Jurkat, Clone E6-1 (cell line): ENCODE results near the genes RNFT2, FBXW8 and HSPB8.

DNA sequence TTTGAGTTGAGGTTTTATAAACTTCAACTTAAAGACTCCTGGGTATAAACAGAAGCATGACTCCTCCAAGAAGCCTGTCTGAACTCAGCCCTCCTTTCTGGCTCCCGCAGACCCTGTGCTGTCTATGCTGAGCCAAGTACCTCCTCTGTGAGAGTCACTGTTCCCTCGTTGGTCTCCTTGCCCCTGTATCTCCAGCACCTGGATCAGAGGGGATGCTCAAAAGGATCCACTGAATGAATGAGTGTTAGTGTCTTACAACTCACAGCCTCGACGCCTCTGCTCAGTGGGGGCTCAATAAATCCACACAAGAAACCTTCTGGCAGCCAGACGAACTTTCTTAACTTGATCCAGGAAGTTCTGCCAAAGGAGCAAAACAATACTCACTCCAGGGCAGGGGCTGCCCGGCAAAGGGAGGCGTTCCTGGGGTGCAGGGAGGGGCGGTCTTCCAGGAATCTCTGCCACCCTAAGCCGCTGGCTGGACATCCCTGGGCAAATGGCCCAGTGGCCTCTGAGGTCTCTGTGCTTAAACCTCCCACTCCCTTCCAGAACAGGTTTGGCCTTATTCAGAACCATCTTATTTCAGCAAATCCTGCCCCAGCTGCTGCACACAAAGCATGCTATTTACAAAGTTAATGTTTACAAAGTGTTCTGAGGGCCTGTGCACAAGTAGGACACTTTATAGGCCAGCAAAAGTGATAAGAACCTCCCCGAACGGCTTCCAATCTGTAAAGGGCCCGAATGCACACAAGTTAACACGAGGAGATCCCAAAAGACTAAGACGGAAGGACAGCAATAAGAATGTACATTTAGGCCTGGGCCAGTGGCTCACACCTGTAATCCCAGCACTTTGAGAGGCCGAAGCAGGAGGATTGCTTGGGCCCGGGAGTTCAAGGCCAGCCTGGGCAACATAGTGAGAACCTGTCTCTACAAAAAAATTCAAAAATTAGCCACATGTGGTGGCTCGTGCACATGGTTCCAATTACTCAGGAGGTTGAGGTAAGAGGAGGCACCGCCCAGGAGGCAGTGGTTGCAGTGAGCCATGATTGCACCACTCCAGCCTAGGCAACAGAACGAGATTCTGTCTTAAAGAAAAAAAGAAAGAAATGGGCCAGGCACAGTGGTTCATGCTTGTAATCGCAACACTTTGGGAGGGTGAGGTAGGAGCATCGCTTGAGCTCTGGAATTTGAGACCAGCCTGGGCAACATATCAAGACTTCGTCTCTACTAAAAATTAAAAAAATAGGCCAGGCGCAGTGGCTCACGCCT, 33.2 kb downstream of the MAP1LC3B2 start:
- RRBS: no CpG with 5 or more reads among the region's 24 CpGs

DNA sequence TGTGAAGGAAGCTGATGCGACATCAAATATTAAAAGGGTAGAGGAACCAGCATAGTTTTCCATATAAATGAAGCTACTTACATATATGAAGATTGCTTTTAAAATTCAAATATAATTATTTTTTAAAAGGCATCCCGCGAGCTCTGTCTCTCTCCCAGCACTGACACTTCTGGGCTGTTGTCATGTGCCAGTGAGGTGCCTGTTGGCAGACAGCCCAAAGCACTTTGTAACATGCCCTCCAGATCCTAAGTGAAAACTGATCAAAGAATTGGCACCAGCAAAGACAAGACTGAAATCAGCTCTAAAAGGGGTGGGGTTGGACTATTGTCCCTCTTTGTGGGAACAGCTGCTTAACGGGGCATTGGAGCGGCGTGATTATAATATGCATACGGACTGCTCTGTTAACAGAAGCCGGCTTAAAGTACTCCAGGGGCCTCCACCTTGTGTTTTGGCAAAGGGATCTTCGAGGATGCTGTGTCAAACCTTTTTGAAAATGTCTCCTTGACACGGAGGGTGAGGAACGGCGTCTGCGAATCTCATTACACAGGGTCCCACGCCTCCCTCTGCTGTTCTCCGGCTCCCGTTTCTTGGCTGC, 44.6 kb downstream of the SPRING1 start:
- RRBS: no CpG with 5 or more reads among the region's 16 CpGs

- RRBS: 2% methylated on average over 7 of the region's 91 CpGs
These were observed at the start of gene RNFT2 for GRCh38 chr12:116737588-116738911. RNFT2 (plus strand) TSS chr12:116738315.

GRCh38 chr12:116910535-116911723, at the start of gene FBXW8:
FBXW8 (plus strand) TSS chr12:116910950.
- RRBS: 2% methylated on average over 33 of the region's 88 CpGs

GRCh38 chr12:117005244-117005835, 93.9 kb downstream of the TESC start:
- RRBS: no CpG with 5 or more reads among the region's 11 CpGs

- RRBS: no CpG with 5 or more reads among the region's 13 CpGs
These were observed 47.7 kb downstream of the TESC start for GRCh38 chr12:117051360-117051999.

- RRBS: no CpG with 5 or more reads among the region's 5 CpGs
These were observed 40.1 kb upstream of the TESC start for GRCh38 chr12:117139251-117139733.

DNA sequence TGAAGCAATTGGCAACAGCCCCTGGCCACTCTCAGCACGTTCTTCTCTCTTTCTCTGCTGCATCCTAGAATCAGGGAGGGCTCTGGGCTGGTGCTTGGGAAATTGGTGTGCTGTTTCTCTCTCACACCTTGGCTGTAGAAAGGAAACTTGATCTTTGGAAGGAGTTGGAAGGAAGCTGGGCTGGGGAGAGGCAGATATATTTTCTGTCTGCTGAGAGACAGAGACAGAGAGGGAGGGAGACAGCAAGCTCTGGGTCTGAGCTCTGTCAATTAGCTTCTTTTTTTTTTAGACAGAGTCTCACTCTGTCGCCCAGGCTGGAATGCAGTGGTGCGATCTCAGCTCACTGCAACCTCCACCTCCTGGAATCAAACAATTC, 27.3 kb downstream of the NOS1 start:
- RRBS: no CpG with 5 or more reads among the region's 3 CpGs

DNA sequence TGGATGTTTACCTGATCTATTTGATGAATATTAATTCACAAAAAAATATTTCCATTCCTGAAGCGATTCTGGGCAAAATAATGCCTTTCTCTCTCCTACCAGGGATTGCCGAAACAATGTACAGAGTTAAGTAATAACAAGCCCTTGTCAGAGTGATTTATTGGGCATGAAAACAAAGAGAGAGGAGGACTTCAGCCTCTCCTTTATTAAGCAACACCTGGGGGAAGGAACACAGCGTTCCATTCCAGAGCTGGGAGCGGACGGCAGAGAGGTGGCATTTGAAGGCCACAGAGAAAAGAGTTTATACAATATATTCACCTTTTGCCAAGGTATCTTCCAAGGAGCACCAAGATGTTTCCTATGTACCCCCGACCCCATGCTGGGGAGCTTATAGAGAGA, 165.8 kb downstream of the KSR2 start:
- RRBS: no CpG with 5 or more reads among the region's 6 CpGs

- RRBS: no CpG with 5 or more reads among the region's 11 CpGs
These were observed 1.4 kb downstream of the SUDS3 start for GRCh38 chr12:118377725-118378268.

- RRBS: no CpG with 5 or more reads among the region's 7 CpGs
These were observed 14.6 kb downstream of the SUDS3 start for GRCh38 chr12:118390762-118391527.

DNA sequence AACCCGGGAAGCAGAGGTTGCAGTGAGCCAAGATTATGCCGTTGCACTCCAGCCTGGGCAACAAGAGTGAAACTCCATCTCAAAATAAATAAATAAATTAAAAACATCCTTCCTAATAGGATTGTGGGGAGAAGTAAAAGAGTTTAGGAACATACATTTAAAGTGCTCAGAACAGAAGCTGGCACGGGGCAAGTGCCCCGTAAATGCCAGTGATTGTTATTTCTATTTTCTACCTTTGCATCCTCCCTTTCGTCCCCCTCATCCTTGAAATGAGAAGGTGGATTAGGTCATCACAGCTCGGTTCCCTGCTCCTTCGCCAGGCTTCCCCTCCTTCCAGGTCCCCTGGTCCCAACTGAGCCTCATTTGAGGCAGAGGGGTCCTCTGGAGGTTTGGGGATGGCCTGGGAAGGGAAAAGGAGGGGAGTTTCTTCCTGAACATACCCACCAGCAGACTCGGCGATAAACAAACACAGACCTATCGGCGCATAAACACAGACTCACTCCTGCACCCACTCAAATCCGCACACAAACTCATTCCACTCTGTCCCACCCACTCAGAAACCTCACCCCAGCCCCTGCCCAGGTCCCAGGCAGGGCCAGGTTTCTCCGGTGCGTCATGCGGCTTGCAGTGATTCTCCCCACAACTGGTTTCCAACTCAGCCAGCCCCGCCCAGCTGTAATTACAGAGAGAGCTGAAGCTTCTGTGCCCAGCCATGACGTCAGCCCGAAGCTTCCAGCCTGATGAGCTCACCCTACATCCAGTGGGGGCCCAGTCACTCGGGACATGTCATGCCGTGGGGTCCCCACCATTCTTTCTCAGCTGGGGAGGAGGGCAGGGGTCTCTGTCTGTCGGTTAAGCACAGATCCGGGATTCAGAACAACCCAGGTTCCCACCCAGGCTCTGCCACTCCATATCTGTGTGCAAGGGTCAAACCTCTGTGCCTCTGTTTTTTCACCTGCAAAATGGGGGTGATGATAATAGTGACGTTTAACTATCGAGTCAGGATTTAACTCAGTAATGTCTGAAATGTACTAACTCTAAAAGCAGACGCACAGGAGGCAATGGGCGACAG, 2.6 kb upstream of the HSPB8 start:
- RRBS: no CpG with 5 or more reads among the region's 26 CpGs

GRCh38 chr12:119178327-119179233, at the start of gene HSPB8:
HSPB8 (plus strand) TSS chr12:119178931.
- RRBS: 72% methylated on average over 8 of the region's 33 CpGs

- RRBS: 67% methylated on average over 2 of the region's 21 CpGs
These were observed 16.6 kb downstream of the HSPB8 start for GRCh38 chr12:119195171-119195846.

DNA sequence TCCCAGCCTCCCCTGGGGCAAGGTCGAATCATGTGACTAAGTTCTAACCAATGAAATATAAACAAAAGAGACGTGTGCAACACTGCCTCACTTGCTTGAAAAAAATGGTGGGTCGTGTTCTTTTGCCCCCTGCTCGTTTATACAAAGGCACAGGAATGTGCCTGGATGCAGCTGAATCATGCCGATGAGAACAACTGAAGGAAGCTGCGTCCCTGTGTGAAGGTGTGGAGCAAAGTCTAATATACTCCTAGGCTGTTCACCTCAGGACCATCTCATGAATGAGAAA, 51.2 kb downstream of the HSPB8 start:
- RRBS: no CpG with 5 or more reads among the region's 6 CpGs

DNA sequence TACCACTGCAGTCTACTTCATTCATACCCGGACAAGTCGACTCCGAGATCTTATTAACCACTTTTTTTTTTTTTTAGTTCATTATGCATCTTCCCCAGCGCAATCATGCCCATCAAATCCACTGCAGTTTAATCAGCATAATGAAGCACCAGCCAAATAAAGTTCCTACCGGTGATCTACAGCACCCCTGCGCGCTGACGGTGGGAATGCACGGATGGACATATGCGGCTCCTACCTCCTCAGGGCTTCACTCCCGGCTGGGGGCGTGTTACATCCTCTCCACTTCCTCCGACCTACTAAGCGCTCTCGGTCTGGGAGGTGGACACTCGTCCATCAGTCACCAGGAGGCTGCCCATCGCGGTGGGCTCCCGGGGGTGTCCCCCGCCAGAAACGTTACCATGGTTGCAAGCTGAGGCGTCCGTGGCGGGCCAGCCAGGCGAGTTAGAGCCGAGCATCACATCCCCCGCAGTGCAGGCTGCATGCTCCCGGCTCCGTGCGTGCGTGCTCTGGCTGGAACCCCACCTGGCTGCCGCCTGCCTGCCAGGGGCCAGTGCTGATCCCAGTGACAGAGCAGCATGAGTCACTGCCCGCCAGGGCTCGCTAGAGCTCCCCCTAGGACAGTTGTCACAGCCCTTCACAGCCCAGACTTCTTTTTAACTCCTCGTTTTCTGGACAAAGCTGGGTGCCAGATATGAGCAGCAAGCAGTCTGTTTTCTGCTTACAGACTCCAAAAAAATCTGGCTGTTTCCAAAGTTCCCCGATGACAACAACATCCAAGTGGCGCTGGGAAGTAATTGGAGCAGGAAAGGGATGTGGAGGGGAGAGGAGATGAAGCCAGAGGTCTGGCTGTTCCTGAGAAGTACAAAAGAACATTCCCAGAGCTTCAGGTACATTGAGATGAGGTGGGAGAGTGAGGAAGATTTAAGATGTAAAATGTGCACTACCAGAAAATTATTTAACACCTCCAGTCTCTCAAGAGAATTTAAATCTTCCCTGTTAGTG, 72.9 kb downstream of the CIT start:
- RRBS: 94% methylated on average over 6 of the region's 37 CpGs

DNA sequence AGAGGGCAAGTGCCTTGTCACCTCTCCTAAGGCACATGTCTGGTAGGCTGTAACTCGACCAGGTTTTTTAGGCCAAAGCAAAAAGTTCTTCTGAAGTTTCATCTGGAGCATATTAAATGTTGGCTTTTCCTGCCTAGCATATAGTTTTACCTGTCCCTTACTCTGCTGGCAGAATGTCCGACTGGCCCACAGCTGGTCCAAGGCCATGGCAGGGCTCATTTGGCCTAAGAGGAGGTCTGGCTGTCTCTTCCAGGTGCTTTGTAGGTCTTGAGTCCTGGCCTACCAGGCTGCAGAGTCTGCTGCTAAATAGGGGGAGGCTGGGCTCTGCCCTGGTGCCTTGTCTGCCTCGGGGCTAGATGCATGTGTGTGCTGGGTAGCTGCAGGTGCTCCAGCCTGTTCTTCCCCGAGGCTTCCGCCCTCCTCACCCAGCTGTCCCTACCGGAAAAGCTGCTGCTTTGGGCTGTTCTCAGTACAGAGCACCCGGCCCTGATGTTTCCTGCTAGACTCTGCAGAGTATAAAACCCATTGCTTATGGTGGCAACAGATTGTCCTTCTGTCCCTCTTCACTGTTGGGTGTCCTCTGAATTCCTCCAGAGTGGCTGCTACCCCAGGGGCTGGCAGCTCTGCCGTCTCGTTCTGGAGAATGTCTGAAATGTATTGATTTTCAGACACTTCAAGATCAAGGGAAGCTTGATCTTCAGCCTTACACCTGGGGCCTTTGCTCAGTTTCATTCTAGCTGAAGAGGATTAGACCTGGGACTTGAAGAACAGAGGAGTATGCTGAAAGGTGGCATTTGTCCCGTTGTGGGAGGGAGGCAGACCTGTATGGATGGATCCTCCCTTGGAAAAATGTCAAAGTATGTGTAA, 37.7 kb downstream of the RAB35 start:
- RRBS: 6% methylated on average over 2 of the region's 10 CpGs

- RRBS: 2% methylated on average over 12 of the region's 62 CpGs
These were observed 29.4 kb downstream of the RAB35 start for GRCh38 chr12:120086812-120087852.

DNA sequence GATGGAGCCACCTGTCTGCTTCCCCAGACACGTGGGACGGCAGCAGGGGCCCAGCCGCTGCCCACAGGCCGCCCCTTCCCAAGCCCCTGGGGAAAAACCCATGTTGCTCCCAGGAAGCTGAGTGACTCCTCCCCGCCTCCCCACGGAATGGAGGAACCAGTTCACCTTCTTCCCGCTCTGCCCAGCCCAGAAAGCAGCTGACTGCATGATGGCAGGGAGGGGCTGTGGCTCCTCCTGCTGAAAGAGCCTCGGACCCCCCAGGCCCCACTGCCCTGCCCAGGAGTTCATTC, 14.9 kb downstream of the RAB35 start:
- RRBS: no CpG with 5 or more reads among the region's 8 CpGs

DNA sequence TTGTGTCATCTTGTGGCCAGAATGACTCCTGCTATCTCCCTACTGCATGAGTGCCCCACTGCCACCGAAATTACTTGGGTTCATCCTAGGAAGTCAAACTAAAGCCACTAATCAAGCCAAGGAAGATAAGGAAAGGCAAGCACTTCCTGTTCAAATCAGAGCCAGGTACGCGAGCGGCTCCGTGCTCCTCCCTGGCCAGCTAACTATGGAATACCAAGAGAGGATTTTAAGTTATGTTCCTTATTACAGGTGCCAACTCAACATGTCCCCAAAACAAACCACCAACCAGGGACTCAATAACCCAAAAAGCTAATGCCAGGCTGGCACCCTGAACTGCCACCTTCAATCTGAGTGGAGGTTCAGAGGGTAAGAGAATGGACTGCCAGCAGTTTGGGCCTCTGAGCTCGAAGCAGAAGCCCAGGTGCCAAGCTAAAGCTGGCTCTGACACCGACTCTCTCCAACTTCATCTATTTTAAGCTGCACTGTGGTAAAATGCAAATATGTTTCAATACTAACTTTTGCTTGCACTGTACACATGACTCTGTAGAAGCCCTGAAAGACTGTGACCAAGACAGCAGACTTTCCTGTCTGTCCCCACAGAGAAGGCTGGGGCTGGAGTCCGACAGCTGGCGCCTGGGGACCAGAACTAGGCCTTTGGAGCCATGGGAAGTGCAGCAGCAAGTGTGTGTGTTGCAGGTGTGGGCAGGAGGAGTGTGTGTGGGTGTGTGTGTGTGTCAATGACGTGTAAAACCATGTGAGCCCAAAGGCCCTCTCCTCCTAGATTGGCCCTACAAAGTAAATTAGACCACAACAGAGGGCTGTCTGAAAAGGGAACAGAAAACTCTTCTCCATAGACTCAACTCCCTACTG, 16.2 kb upstream of the RAB35 start:
- RRBS: no CpG with 5 or more reads among the region's 10 CpGs